NCI-H460 (cell line): Measurements from ENCODE around the genes TMEM101 and DBF4B.

DNA sequence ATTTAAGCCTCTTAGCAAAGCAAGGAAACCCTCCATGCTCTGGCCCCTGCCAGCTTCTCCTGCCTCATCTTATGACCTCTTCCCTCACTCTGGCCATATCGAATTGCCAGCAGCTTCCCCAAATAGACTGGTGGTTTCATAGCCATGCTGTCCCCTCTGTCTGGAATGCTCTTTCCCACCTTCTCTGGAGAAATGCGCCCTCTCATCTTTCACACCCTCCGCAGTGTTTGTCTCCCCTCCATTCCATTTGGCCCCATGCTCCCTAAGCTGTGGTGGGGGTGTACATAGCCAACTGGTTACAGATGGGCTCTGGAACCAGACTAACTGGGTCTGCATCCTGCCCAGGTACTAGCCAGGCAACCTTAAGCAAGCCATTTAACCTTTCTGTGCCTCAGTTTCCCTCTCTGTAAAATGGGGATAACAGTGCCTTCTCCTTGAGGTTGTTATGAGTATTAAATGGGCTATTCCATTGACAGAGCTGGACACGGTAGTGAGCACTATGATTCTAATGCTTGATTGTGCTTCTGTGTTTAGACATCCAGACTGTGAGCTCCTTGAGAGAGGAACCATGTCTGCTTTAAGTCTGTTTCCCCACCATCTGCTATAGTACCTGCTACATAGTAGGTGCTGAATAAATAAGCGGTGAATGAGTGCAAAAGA, 3.6 kb downstream of the DUSP3 start:
RAMPAGE:
- cytosol, long total RNA: no peak
- long total RNA: no peak
- nucleus, long total RNA: no peak

GRCh38 chr17:43778123-43778544, 643 bp downstream of the DUSP3 start:
RAMPAGE:
- cytosol, long total RNA: no peak
- long total RNA: no peak
- nucleus, long total RNA: no peak

RAMPAGE:
- cytosol, long total RNA: no peak
- long total RNA: no peak
- nucleus, long total RNA: no peak
These were observed 2.2 kb downstream of the MPP3 start for GRCh38 chr17:43830715-43831181.

DNA sequence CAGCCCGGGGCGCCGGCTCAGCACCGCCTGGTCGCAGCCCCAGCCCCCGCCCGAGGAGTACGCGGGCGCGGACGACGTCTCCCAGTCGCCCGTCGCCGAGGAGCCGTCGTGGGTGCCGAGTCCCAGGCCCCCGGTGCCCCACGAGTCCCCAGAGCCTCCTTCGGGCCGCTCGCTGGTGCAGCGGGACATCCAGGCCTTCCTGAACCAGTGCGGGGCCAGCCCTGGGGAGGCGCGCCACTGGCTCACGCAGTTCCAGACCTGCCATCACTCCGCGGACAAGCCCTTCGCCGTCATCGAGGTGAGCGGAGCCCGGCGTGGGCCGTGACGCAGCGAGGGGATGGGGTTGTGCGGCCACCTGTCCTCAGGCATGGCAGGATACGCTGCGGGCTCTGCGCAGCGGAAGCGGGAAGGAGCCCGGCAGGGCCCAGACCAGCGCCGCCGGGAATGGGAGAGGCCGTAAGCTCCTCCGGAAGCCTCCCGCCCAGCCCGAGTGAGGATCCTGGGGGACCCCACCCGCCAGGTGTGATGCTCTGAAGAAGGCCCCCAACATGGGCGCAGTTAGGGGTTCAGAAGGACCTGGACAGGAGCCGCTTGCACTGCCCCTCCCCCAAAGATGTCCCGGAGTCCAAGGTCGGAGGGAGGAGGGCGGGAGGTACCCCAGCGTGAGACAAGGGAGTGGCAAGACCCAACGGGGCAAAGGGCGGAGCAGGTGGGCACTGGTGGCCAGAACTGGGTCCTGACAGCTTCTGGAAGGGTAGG, 549 bp downstream of the NAGS start:
RAMPAGE:
- cytosol, long total RNA: no peak
- long total RNA: no peak
- nucleus, long total RNA: no peak

GRCh38 chr17:44008355-44008897, 4.0 kb downstream of the NAGS start:
RAMPAGE:
- cytosol, long total RNA: no peak
- long total RNA: no peak
- nucleus, long total RNA: no peak

DNA sequence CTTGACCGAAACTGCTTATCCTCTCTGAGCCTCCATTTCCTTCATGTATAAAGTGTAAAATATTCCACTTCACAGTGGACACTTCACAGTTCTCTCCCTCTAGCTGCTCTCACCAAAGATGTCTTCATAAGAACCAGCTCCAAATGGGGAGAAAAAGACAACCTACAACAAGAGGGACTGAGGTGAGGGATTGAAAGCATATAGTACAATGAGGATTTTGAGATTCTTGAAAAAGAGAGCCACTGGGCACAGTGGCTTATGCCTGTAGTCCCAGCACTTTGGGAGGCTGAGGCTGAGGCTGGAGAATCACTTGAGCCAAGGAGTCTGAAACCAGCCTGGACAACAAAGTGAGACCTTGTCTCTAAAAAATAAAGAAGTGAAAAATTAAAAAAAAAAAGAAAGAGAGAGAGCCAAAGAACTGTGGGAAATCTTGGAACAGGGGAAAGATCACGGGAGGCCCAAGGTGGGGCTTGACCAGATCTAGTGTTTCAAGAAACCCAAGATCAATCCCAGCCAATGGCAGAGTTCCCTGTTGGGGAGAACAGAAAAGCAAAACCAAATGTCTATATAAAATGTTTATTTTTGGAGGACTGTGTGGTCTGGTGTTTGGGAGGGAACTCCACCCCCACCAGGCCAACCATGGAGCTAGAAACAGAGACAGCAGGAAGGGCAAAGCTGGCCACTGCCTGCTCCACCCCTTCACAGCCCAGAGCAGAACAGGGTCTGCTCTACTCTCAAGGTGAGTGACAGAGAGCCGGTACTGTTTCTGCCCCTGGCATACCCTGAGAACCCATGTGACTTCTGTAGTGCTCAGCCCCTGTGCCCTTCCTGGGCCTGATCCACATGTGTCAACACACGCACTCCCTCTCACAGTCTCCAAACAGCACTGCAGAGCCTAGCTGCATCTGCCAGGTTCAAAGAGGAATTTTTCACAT, 3.9 kb downstream of the TMEM101 start:
RAMPAGE:
- cytosol, long total RNA: no peak
- long total RNA: no peak
- nucleus, long total RNA: no peak

DNA sequence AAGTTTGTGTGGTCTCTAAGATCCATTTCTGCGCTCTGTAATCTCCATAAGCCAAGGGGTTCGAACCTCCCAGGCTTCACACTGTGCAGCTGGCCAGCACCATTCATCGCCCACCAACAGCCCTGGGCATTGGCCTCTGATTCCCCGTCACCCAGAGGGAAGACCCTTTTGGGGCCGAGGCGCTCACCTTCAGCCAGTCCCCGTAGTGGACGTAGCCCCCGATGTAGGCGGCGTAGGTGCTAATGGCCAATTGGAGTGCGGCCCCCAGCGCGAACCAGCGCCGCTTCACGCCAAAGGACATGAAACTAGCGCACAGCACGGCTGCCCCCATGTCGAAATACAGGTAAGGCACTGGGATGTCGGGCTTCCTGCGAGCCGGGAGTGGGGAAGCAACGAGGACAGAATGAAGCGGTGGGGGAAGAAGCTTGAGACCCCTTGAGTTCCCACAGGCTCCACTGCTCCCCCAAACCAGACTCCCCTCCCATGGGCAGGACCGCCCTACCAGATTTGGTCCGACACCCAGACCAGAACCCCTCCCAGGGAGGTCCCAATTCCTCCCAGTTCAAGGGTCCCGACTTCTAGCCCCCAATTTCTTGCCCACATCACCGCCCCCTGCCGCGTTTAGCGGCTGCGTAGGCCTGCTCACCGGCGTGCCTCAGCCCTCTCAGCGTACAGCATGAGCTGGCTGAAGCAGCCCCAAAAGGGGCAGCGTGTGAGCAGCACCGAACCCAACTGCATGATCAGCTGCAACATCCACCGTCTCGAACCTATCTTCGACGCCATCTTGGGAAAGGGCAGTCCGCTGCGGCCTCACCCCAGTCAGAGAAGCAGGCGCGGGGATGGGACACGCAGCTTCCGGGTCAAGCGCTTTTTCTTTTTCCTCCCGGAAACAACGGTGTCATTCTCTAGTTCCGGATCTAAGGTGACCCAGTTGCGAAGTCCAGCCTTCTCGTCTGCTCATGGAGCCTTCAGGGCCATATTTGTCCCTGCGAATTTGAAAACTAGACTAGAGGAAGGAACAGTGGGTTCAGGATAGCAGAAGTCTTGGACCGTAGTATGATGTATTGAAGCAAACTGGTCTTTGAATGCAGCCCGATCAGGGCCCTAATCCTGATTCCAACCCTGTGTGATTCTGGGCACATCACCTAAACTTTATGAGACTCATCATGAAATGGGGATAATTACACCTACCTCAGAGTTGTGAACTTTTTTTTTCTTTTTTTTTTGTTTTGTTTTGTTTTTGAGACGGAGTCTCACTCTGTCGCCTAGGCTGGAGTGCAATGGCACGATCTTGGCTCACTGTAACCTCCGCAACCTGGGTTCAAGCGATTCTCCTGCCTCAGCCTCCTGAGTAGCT, at the start of gene TMEM101:
Gene TMEM101 (minus strand): TSS at position 794 of the 1,357 bp plus-strand sequence.
RAMPAGE:
- cytosol, long total RNA: start-site peak on the minus strand centred at position 818 of the sequence, 58 bp wide, 119 and 283 reads in 2 replicates
- long total RNA: start-site peak on the minus strand centred at position 807 of the sequence, 46 bp wide, 98 and 223 reads in 2 replicates
- nucleus, long total RNA: start-site peak on the minus strand centred at position 790 of the sequence, 13 bp wide, 96 and 22 reads in 2 replicates

RAMPAGE:
- cytosol, long total RNA: no peak
- long total RNA: no peak
- nucleus, long total RNA: no peak
These were observed 8.6 kb upstream of the TMEM101 start for GRCh38 chr17:44022899-44024225.

RAMPAGE:
- cytosol, long total RNA: no peak
- long total RNA: no peak
- nucleus, long total RNA: no peak
These were observed 19.1 kb upstream of the TMEM101 start for GRCh38 chr17:44033864-44034264.

GRCh38 chr17:44084030-44084927, 13.7 kb downstream of the G6PC3 start:
RAMPAGE:
- cytosol, long total RNA: no peak
- long total RNA: no peak
- nucleus, long total RNA: no peak

GRCh38 chr17:44112168-44112748, 11.2 kb downstream of the HDAC5 start:
RAMPAGE:
- cytosol, long total RNA: no peak
- long total RNA: no peak
- nucleus, long total RNA: no peak

RAMPAGE:
- cytosol, long total RNA: no peak
- long total RNA: no peak
- nucleus, long total RNA: no peak
These were observed 1.8 kb downstream of the ATXN7L3 start for GRCh38 chr17:44197878-44198201.

GRCh38 chr17:44210039-44211074, 9.1 kb downstream of the UBTF start:
RAMPAGE:
- cytosol, long total RNA: no peak
- long total RNA: no peak
- nucleus, long total RNA: no peak

RAMPAGE:
- cytosol, long total RNA: no peak
- long total RNA: no peak
- nucleus, long total RNA: no peak
These were observed 3.9 kb downstream of the UBTF start for GRCh38 chr17:44215581-44216001.

GRCh38 chr17:44223479-44224113, 4.1 kb upstream of the UBTF start:
RAMPAGE:
- cytosol, long total RNA: no peak
- long total RNA: no peak
- nucleus, long total RNA: no peak

DNA sequence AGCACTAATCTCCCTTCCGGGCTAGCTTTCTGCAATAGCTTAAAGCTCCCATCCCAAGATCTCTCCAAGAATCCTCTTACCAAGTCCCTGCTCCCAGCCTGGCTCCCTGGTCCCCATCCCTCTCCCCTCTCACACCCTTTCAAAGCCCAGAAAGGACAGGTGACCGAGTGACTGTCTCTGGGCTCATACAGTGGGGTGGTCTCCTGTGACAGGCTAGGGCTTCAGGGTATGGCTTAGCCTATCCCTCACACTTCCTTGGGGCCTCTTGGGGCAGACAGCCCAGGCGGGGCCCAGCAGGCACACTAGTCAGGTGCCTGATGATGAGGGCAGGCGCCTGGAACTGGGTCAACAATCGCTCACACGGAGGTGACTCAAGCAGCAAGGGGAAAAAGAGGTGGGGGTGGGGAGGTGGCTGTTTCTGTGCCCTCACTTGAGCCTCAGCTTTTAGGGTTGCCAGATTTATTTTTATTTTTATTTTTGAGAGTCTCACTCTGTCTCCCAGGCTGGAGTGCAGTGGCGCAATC, 6.5 kb upstream of the GRN start:
RAMPAGE:
- cytosol, long total RNA: no peak
- long total RNA: no peak
- nucleus, long total RNA: no peak

RAMPAGE:
- cytosol, long total RNA: no peak
- long total RNA: no peak
- nucleus, long total RNA: no peak
These were observed 7.6 kb downstream of the GRN start for GRCh38 chr17:44352634-44353115.

DNA sequence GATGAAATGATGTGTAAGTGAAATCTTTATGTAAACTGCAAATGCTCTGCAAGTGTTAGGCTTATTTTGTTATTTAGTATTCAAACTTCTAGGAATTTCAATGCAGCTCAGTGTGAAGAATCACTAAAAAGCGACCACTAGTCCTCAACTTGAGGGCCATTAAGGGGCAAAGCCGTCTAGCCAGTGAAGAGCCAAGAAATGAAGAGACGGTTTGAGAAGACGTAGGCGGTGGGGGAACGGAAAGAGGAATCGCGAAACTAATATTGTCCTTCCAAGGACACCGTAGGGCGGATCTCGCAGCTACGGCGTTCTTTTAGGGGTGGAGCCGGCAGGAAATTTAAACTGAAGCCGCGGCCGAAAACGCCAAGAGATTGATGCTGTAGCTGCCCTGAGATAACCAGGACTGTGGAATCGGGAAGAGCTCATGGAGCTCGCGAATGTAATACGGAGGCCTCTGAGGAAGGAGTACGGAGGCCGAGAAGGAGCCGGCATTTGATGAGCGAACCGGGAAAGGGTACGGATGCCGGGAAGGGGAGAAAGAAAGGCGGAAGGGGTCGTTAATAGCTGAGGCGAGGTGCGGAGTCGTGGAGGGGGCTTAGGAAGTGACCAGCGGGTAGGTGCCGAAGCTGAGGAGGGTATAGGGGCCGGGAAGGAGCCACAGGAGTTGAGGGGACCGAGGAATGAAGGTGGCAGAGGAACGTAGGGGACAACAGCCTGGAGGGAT, at the start of gene DBF4B:
Gene DBF4B (plus strand): TSS at position 340 of the 724 bp plus-strand sequence.
RAMPAGE:
- cytosol, long total RNA: no peak
- long total RNA: no peak
- nucleus, long total RNA: start-site peak on the plus strand centred at position 323 of the sequence, 96 bp wide, 394 and 52 reads in 2 replicates; start-site peak on the plus strand centred at position 534 of the sequence, 104 bp wide, 46 and 26 reads in 2 replicates

DNA sequence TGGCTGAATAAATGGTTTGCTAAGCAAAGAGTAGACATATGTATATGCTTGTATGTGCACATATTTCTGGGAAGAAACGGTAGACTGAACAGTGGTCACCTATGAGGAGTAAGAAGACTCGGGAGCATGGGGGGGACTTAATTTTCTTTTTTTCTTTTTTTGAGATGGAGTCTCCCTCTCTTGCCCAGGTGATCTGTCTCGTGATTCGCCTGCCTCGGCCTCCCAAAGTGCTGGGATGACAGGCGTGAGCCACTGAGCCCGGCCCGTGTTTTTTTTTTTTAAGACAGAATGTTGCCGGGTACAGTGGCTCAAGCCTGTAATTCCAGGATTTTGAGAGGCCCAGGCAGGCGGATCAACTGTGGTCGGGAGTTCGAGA, 34.2 kb downstream of the ADAM11 start:
RAMPAGE:
- cytosol, long total RNA: no peak
- long total RNA: no peak
- nucleus, long total RNA: no peak

RAMPAGE:
- cytosol, long total RNA: no peak
- long total RNA: no peak
- nucleus, long total RNA: no peak
These were observed 9.4 kb downstream of the GJC1 start for GRCh38 chr17:44820463-44821216.